Cardiac septum (tissue), 1 donor: ENCODE data around the genes UBIAD1, NPPB and VPS13D.

GRCh38 chr1:10979314-10980025, 2.4 kb downstream of the C1orf127 start:
- PRO-cap: no peak

GRCh38 chr1:11125933-11126222, 26.2 kb upstream of the EXOSC10 start:
- PRO-cap: no peak

DNA sequence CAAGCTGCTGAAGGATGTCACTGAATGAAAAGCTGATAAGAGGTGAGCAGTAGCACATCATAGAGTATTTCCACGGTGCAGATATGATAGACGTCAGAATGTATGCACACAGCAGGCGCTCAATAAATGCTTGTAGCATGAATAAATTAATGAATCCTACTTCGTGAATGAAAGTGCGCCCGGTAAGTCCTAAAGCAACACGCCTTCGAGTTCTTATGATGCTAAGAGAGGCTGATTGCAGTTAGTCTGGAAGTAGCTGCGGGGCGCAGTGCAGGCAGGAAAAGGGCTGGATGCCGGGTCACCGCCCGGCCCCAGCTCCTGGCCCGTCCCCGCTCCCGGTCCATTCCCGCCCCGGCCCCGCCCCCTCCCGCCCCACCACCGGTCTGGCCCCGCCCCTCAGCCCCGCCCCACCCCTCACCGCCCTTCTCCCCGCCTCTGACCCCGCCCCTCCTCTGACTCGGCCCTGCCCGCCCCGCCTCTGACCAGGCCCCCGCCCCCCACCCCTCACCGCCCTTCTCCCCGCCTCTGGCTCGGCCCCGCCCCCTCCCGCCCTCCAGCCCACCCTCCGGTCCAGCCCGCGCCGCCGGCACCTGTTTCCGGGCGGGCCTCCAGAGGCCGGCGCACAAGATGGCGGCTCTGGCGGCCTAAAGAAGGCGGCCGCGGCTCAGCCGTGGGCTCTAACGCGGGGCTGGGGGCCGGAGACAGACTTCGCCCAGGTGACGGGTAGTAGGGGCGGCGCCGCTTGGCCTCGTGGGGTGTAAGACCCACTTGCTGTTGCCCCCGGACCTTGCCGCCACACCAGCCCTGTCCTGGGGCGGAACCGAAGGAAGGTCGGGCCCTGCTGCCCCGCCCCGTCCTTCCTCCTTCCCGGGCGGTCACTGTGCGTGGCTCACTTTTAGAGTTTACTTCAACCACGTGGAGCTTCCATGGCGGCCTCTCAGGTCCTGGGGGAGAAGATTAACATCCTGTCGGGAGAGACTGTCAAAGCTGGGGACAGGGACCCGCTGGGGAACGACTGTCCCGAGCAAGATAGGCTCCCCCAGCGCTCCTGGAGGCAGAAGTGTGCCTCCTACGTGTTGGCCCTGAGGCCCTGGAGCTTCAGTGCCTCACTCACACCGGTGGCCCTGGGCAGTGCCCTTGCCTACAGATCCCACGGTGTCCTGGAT, at the start of gene UBIAD1:
Gene UBIAD1 (plus strand): TSS at position 593 of the 1,166 bp plus-strand sequence.
- PRO-cap: bidirectional peak, plus-strand start at position 621 of the sequence, minus-strand start at position 318 of the sequence; bidirectional peak, plus-strand start at position 892 of the sequence, minus-strand start at position 866 of the sequence

GRCh38 chr1:11562665-11563096, 83.7 kb downstream of the DISP3 start:
- PRO-cap: no peak

DNA sequence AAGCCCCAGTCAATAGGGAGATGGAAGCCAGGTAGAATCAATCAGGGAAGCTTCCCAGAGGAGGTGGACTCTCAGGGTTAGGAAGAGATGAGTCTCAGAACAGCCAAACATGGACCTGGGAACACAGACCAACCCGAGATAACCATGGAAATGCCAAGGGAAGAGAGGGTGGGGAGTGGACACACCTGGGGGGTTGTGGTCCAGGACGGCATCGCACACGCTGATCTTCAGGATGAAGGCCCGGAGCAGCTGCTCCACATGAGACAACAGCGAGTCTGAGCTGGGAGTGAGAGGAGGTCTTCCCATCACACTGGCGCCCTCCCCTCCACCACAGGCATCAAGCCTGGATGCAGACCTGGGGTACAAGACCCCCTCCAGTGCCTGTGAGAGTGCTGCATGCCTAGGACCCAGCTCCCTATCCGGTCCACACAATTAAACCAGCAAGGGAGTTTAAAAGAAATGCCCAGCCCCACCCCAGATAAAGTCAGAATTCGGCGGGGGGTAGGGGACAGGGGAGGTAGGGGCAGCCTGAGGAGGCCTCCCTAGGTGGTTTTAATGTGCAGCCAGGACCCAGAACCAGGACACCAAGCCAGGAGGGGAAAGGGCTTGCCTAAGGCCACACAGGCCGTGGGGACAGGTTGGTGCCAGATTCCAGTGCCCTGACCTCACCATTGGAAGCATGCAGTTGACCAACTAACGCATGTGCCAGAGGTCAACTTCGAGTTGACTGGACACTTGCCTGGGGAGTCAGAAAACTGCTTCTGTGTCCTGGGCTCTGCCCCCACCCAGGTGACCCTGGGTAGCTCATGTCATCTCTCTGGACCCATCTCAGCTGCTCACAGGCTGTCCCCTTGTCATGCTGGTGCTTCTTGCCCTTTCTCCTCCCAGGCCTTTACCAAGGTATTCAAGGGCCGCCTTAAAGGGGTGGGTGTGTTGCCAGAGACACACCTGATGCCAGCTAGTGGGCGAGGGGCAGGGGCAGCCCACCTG, 4.8 kb downstream of the MAD2L2 start:
- PRO-cap: no peak

GRCh38 chr1:11786626-11787601, 18.9 kb downstream of the MTHFR start:
- PRO-cap: no peak

GRCh38 chr1:11787602-11788486, 17.9 kb downstream of the MTHFR start:
- PRO-cap: bidirectional peak, plus-strand start at chr1:11787787, minus-strand start at chr1:11787639

GRCh38 chr1:11794557-11794897, 11.2 kb downstream of the MTHFR start:
- PRO-cap: no peak

GRCh38 chr1:11858664-11859314, at the start of gene NPPB:
TSS of gene NPPB (minus strand) at chr1:11858945.
- PRO-cap: bidirectional peak, plus-strand start at chr1:11859151, minus-strand start at chr1:11858945

DNA sequence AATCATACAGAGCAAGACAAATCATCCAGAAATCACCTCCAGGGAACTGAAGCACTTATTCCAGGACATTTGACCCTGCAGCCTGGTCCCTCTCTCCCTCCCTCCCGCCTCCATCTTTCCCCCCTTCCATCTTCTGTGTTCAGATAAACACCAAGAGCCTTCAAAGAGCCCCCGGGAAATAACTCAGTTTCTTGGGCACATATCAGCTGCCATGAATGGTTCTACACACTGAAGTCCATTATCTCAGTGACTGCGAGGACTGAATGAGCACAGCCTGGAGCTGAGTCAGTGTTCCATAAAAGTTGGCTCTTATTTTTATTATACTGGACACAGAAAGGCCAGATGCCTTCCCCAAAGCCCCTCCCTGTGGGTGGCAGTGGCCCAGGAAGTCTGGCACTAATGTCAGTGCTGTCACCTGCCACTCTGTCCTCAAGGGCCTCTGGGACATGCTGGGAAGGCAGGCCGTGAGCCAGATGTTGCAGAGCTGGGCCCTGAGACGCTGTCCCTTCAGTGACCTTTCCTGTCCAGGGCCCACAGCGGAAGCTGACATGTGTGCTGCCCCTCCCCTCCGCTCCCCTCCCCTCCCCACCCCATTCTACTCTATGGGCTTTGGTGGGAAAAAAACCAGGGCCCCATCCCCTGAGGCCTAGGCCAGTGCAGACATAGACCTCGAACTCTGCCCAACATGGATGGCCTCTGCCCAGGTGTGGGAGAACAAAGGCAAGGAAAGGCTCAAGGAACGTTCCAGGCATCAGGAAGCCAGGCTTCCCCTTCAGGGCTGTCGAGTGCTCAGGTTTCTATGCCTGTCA, 22.2 kb upstream of the NPPB start:
- PRO-cap: no peak

DNA sequence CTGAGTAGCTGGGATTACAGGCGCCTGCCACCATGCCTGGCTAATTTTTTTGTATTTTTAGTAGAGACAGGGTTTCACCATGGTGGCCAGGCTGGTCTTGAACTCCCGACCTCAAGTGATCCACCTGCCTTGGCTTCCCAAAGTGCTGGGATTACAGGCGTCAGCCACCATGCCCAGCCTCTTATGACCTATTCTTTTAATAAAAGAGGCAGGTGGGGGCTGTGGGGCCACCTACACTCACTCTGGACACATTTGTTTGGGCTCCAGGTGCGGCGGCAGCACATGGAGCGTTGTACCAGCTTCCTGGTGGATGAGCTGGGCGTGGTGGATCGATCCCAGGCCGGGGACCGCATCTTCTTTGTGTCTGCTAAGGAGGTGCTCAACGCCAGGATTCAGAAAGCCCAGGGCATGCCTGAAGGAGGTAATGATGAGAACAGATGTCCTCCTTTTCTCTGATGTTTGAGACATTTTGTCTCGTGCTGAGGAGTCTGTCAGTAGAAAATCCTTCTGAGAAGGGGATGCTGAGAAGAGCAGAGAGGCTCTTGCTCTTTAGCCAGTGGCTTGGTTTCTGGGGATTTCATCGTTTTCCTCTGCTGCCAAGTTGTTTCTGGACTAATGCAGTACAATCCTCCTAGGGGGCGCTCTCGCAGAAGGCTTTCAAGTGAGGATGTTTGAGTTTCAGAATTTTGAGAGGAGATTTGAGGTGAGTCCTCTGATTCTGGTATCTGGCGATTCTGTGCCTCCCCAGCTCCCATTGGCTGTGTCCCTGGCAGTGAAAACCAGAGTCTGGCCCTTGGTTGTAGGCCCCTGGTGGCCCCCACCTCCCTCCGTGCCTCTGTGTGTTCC, 17.9 kb upstream of the MIIP start:
- PRO-cap: no peak

DNA sequence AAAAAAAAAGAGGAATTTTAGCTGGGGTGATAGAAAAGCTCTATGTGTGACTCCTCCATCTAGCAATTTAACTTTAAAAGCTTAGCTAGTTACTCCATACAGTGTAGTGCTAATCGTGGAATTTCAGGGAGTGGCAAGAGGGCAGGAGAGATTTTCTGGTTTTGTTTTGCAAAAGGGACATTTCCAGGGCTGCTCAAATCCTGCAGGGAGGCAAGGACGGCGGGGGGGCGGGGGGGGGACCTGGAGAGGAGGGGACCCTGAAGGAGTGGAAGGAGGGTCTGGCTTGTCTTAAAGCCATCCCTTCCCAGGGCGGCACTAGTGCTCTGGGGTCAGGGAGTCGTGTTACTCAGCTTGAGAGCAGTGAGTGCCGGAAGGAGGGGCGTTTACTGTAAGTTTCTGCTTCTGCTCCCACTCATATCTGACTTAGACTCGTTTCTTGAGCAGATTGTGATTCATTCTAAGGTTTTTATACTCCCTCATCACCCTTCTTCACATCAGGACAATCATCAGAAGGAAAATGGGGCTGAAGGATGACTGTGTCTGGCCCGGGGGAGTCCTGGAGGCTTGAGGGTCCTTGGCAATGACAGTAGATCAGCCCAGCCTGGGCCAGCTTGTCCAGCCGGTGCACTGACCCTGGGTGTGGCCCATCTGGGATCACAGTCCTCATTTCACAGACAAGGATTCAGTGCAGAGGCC, 4.7 kb downstream of the TNFRSF8 start:
- PRO-cap: bidirectional peak, plus-strand start at position 451 of the sequence, minus-strand start at position 317 of the sequence

- PRO-cap: no peak
Observed at GRCh38 chr1:12081789-12082254, 18.7 kb downstream of the TNFRSF8 start.

DNA sequence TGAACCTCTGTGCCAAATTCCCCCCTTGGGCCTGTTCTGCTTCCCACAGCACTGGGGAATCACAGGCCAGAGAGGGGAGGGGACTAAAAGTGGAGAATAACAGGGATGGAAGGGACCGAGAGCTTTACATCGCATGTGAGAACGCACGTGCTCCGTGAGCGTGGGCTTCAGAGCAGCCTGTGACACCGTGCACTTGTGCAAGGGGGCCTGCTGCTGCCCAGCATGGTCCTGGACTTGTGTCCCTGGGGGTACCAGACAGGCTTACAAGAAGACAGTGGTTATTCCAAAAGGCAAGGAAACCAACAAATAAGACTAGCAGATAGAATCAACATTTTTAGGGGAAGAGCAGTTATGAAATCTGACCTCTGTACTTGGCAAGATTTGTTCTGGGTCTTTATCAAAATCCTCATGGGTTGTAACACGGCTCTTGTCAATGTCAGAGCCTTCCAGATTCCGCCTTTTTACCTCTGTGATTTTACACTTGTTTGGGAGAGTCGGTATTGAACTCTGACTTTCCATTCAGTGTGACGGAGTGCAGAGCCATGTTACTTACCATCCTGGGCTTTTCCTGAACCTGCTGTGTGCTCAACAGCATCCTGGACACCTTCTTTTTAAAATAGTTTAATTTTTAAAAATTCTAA, 36.1 kb upstream of the TNFRSF1B start:
- PRO-cap: no peak

GRCh38 chr1:12229728-12230501, at the start of gene VPS13D:
TSS of gene VPS13D (plus strand) at chr1:12230030.
- PRO-cap: unidirectional peak, plus-strand start at chr1:12230052

DNA sequence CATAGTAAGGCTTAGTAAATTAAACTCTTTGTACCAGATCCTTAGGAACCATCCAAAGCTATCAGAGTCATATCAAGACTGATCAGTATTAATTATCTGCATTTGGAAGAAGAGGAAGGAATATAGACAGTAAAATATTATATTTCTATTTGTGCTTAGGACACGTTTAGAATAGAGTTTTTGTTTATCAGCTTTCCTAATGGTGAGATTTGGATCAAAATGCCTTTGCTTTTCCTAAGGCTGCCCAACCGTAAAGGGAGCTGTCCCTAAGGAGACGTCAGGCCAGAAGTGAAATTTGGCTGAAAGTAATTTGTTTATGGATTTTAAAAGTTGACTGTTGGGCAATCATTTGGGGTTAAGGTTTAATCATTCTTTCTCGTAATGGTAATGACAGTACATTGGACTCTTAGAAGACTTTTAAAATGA, 160.5 kb downstream of the DHRS3 start:
- PRO-cap: no peak

DNA sequence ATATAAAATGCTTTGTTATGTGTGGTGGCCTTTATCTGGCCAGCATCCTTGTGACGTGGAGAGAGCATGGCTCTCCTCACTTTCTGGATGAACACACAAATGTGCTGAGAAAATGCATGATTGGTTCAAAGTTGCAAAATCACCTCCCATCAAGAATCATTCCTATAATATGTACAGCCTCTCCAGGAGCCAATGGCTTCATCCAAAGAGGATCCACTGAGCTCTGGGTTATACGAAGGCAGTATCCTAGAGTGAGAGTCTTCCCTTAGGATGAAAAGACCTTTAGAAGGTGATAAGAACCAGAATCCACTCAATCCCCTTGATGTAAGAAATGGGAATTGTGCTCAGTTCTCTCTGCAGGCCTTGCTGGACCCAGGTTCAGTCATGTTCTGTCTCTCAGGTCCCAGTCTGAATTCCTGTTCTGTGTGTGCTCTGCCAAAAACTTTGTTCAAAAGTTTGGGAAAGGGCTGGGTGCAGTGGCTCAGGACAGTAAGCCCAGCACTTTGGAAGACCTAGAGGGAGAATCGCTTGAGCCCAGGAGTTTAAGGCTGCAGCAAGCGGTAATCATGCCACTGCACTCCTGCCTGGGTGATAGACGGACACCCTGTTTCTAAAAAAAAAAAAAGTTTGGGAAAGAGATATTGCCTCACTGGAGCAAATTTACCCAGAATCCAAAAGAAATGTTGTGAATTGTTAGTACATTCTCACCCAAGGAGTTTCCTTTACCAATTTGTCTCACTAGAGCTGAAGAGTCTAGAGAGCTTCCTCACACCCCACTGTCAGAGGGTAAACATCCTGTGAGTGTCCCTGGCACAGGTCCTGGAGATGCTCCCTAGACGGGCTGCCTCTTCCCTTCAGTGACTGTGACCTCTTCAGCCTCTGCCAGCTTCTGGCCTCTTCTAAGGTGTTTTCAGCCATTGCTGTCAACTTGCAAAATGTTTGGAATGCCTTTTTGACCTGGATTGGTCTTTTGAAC, 159.8 kb downstream of the DHRS3 start:
- PRO-cap: no peak

DNA sequence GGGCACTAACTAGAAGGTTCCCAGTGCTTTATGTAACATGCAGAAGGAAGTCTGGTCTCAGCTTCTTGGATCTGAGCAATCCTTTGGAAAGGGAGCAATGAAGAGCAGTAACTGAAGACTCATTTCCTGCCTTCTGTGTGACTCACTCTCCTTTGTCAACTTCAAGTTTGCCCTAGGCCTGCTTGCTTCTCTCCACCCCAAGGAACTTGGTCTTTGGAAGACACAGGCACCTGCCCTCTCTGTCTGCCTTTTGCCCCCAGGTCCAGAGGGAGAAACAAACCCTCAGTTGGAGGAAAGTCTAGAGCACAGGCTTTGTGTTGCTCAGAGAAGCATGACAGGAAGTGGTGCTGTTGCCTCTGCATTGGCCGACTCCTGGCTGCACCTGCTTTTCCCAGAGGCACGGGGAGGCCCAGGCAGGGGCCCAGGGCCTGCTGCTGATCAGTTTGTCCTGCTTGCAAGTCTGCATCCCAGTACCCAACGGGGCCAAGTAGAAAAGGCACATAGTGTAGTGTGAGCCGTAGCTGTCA, 137.2 kb downstream of the DHRS3 start:
- PRO-cap: bidirectional peak, plus-strand start at position 200 of the sequence, minus-strand start at position 73 of the sequence

DNA sequence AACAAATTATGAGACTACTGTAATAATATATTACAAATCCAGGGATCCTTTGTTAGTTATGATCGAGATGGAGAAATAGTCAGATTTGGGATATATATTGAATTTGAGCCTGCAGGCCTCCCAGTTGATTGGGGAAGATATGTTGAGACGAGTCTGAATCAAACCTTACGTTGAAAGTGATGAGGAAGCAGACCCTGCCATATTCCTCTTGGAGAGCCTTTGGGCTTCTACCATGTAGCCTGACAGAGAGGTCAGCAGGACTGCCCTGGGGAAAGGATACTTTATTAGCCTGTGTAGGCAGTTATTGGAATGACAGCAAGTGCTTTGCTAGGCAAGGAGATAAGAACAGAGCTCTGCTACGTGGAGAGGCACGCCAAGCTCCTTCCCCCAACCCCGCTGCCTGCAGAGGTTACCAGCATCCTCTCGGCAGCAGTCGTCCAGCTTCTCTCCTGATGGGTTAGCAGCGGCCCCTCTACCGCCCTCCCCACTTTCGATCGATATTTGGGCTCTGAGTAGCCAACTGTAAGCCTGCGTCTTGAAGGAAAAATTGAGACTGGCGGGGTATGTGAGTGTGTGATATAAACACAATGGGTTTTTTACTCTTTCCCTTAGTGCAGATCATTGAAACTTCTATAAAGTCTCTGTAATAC, 122.4 kb downstream of the DHRS3 start:
- PRO-cap: no peak

DNA sequence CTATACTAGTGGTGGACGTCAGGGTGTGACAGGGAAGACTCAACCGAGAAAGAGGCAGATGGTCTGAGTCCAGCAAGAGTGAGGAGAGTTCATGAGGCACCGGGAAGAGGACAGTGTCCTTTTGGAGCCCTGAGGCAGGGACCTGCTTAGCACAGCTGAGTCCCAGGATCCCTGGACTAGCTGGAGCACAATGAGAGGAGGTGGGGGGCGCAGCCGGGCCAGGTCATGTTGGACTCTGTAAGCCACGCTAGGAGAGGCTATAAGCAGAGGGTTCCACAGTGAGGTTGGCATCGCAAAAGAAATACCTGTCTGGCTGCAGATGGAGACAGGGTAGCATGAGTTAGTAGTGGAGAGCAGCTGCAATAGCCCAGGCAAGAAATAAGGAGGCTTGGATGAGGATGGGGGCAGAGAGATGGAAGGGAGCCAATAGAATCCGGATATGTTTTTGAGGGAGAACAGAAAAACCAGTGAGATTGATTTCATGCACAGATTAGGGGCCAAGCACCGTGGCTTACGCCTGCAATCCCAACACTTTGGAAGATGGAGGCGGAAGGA, 98.3 kb downstream of the DHRS3 start:
- PRO-cap: no peak